Amniotic epithelial cell (primary cell): ENCODE data around the gene ANKH.

- RRBS: no CpG with 5 or more reads among the region's 7 CpGs
Observed at GRCh38 chr5:14439710-14440119, 141.9 kb upstream of the OTULINL start.

DNA sequence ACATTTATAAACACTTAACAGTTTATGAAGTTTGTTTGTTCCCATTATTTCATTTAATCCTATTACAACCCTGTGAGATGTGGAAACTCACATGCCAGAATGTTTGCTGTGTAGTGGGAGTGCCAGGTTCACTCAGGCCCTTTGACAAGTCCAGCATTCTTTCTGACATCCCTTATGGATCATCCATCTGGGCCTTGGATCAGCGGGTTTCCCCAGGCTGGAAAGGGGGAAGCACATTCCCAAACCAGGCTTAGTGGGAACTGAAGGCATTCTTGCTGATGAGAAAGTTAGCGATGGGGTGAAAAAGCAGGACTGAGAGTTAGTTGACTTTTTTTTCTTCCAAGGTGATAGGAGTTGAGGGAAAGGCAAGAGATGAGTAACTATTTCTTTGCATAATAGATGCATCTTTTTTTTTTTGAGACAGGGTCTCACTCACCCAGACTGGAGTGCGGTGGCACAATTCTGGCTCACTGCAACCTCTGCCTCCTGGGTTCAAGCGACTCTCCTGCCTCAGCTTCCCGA, 128.0 kb upstream of the OTULINL start:
- RRBS: no CpG with 5 or more reads among the region's 5 CpGs

- RRBS: no CpG with 5 or more reads among the region's 7 CpGs
Observed at GRCh38 chr5:14534672-14535073, 46.9 kb upstream of the OTULINL start.

- RRBS: no CpG with 5 or more reads among the region's 8 CpGs
Observed at GRCh38 chr5:14583760-14584549, 2.4 kb downstream of the OTULINL start.

DNA sequence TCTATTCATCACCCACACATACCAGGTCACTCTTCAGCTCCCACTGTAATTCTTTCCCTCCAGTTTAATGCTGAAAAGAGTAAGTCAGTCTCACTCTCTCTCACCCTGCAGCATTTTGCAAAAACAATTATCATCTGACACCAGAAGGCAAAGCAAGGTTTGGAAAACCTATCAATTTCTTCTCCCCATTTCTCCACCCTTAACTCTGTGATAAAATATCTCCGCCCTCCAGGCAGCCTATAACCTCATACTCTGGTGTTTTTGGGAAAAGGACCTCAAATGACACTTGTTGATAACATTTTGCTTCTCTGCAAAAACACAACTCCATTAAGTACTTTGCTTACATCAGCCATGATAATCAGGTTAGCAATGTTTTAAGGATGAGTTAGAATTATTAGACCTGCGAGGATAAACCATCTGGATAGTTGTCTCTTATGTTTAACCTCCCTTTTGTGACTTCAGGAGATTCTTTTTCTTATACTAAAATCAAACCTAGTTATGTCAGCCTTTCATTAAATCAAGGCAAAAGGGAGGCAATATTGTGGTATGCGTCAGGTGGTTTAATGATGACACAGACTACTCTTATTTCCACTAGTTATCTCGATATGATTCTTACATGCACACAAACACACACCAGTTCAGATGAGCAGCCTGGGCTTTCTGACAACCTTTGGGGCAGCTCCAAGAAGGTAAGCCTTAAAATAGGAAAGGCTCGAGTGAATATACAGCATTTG, 2.2 kb downstream of the ANKH start:
- RRBS: no CpG with 5 or more reads among the region's 5 CpGs

DNA sequence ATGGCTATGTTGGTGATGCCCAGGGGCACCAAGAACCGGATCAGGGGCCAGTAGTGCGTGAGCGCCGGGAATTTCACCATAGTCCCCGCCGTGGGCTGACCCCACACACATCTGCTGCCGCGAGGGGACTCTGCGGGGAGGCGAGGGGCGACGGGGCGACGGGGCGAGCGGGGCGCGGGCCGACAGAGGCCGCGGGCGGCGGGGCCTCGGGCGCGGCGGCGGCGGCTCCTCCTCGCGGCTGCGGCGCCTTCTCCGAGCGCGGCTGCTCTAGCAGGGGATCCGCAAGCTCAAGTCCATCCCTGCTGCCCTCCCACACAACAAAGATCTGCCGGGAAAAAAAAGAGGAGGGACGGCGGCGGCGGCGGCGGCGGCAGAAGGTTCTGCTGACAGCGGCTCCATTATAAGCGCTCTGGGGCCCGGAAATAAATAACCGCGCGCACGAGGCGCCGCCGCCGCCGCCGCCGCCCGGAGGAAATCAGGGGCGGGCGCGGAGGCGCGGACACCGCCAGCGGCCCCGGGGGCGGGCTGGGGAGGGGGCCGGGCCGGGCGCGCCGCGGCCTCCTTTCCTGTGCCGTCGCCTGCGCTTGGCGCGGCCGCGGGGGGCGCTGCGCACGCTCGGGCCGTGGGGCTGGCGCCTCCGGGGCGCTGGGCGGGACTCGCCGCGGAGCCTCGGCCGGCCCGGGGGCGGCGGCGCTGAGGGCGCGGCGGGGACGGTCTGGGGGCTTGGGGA, at the start of gene ANKH:
Gene ANKH (minus strand): TSS at position 411 of the 730 bp plus-strand sequence.
- RRBS: under 1% methylated on average over 45 of the region's 104 CpGs

DNA sequence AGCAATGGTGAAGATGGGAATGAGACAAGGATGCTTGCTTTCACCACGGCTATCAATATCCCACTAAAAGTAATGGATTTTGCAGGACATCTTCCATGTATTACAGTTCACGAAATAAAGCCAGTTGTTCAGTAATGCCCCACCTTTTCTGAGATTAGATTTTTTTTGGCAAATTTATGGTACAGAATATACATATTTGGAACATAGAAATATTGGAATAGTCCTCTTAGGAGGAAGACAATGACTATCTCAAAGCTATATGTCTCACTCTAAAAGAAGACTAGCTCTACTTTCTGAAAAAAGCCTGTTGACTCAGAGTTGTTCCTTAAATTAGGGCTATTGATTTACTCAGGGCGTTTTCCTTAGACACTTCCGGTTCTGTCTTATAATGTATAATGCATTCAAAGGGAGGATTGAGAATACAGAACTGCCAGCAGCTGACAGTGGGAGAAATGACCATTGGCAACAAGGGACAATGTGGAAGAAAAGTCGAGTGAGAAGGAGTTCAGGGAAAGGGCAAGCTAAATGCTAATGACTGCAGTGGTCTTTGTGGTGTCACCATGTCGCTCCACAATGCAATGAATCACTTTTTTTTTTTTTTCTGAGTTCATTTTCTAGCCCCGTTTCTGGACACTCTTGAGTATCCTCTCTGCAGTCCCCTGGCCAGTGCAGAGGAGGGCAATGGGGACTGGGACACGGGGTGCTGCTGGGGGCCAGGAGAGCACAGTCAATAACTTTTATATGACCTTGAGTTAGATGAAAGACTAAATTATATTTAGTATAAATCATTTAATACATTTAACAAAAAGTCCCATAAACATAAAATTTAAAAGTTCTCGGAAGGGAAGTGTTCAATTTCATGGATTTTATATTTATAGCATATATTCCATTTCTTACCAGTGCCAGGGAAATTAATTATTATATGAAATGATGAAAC, 65.7 kb upstream of the ANKH start:
- RRBS: no CpG with 5 or more reads among the region's 9 CpGs

DNA sequence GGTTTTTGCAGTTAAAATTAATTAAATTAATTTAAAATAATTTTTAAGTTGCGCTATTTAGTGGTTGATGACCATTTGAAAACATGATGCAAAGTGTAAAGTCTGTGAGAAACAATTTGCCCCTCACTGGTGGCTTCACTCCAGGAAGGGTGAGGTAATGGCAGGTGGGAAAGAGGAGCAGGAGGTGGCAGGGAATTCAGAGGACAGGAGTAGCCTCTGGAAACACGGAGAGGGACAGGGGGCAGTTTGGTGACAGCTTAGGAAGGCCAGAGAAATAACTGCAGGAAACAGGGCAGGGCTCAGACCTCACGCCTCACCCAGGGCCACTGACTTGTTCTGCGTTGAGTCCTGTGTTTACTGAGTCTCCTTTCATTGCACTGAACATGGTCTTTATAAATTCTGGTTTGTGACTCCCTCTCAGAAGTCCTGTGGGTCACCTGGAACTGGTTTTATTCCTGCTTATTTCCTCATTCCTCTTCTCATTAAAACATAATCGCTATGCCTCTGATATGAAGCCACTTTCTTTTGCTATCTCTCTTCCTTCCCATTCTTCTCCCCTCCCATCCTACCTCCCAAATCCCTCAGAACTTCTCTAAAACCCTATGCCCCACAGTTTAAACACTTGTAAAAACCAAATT, 55.2 kb upstream of the ZNF622 start:
- RRBS: no CpG with 5 or more reads among the region's 5 CpGs

- RRBS: no CpG with 5 or more reads among the region's 2 CpGs
Observed at GRCh38 chr5:16528248-16528727, 62.7 kb upstream of the ZNF622 start.

- RRBS: no CpG with 5 or more reads among the region's 5 CpGs
Observed at GRCh38 chr5:16626698-16627345, 10.0 kb upstream of the RETREG1 start.

- RRBS: no CpG with 5 or more reads among the region's 4 CpGs
Observed at GRCh38 chr5:16667176-16667568, 50.4 kb upstream of the RETREG1 start.

DNA sequence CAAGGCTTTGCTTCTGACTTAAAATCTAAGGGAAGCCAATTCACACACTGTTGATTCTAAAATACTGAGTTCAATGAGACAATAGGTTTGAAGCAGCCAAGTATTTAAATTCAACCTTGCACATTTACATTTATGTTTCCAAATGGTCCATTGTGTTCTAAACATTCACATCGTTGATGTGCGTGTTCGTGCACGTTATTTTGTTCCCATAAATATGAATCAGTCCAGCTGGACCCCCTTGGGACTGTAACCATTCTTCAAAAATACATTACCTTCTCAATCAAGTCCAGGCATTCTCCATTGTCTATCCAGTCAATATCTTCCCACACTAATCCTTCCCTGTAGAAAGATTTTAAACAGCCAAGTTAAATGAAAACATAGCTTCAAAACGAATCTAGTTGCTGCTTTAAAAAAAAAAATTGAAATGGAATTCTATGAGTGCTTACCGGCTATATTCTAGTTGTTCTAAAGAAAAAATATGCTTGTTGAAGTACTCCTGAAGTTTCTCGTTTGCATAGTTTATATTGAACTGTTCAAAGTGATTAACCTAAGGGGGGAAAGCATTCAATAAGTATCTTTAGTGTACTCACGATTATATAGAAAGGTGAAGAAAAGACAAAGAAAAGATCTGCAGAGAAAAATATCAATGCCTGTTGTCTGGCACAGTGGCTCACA, 146.5 kb upstream of the RETREG1 start:
- RRBS: no CpG with 5 or more reads among the region's 8 CpGs

DNA sequence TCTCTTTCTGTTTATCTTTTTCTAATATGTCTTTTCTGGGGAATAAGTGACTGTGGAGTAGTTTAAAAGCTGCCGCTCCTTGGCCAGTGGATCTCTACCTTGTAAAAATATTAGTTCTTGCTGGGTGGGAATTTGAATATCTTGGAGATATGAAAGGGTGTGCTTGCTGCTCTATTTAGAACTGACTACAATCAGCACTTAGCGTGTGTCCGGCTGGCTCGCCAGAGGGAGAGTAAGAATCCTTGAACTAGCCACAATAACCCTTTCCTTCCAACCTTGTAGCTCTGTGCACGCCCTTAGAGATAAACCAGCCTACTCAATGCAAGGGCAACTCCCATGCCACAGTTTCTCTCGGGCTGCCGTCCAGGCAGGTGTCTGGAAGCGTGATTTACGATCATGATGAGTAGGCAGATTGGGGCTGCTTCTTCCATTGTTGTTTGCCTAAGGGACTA, 133.8 kb upstream of the MYO10 start:
- RRBS: no CpG with 5 or more reads among the region's 9 CpGs

DNA sequence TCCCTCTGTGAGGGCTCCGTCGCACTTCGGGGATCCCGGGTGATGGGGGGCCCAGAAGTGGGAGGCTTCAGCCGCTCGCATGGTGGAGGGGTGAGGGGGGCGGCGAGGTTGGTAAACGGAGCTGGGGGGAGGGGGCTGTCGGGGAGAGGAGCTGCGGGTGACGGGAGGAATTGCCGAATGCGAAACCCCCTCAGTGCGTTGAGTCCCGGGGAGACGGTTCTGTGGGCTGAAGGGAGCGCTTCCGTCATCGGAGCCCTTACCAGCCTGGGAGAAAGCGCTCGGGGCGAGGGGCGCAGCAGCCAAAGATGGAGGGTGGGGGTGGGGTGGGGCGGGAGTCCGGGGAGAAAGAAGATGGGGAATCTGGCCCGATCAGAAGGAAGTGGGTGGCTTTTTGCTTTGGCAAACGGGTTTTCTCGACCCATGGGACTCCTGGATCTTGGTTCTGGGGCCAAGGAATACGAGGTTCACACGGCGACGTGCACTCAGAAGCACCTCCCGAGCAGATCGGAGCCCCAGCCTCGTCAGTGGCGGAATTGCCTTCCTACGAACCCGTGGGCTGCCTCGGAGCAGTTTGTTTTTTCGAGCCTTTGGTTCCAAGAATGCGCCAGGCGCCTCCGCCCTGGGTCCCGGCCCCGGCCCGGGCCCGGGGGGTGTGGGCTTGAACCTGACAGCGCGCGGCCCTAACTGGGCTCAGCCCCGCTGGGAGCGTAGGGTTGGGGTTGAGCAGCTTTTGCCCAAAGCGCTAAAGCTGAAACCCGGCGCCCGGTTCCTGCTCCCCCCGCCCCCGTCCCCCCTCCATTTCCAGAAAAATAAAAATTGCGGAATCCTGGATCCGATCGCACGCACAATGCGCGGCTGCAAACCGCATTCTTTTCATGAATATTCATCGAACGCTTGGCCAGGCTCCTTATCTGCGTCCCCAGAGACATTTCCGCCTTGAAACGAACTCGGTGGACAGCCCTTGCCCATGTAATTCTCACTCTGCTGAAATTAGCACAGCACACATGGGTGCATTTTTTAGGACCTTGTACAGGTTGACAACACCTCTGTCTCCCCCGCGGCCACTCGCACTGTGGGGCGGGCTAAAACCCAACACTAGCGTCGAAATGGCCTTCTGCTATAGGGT, 895 bp downstream of the BASP1 start:
- RRBS: 18% methylated on average over 7 of the region's 78 CpGs

DNA sequence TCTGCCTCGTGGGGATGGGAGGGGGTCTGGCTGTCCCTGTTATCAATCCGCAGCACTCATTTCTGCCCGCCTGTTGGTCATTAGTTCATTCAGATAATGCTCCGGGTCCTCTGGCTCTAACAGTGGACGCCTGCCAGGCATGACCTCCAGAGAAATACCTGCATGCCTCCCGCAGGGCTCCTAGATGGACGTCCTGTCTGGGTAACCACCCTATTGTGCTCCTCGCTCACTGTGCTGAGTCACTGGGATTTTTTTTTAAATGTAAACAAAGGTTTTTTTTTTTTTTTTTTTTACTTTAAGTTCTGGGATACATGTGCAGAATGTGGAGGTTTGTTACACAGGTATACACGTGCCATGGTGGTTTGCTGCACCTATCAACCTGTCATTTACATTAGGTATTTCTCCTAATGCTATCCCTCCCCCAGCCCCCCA, 116.4 kb downstream of the H3Y2 start:
- RRBS: no CpG with 5 or more reads among the region's 9 CpGs

- RRBS: no CpG with 5 or more reads among the region's 3 CpGs
Observed at GRCh38 chr5:17436689-17437080, 55.2 kb downstream of the H3Y2 start.

GRCh38 chr5:20612965-20613293, 624.9 kb upstream of the CDH18 start:
- RRBS: no CpG with 5 or more reads among the region's 8 CpGs

DNA sequence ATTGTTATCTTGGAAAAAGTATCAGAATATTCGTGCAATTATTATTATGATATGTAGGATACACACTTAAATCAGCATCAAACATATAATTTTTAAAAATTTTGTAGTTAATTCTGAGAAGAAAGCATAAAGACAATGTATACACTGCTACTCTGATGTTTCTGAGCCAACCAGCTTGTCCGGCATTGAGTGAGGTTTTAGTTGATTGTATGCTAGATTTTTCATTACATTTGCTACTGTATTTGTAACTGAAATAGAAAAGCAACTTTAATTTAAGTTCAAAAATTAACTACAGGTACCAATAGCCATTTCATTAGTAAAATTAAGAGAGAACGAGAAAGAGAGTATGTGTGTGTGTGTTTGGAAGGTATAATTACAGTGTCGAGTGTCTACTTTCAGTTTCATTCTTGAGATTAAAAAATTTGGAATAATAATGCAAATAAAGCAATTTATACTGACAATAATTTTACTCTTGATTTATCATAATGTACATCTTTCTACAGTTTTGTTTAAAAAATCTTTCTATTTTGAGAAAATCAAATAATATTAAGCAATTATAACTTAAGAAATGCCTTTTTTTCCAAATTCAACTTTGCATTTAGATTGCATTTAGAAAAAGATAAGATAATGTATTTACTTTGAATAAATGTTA, 160.4 kb upstream of the CDH12 start:
- RRBS: no CpG with 5 or more reads among the region's 4 CpGs

- RRBS: 89% methylated on average over 11 of the region's 61 CpGs
Observed at GRCh38 chr5:25190437-25191062, 545.8 kb upstream of the CDH10 start.

DNA sequence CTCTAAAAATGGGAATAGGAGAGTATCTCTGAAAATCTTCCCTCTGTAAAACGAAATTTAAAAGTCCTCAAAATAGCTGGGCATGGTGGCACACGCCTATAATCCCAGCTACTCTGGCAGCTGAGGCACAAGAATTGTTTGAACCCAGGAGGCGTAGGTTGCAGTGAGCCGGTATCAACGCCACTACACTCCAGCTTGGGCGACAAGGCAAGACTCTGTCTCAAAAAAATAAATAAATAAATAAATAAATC, 152.6 kb upstream of the CDH9 start:
- RRBS: no CpG with 5 or more reads among the region's 6 CpGs